Kidney (tissue), 2 donors: Measurements from ENCODE around the gene SYF2.

GRCh38 chr1:24183964-24184667 lies 3.0 kb downstream of the IFNLR1 start:
- PRO-cap = no peak
- RRBS = no CpG with 5 or more reads among the region's 7 CpGs

GRCh38 chr1:24322150-24322899 lies 3.2 kb downstream of the GRHL3 start:
- PRO-cap = bidirectional peak, plus-strand start at chr1:24322477, minus-strand start at chr1:24322341
- RRBS = 9% methylated on average over 10 of the region's 55 CpGs

DNA sequence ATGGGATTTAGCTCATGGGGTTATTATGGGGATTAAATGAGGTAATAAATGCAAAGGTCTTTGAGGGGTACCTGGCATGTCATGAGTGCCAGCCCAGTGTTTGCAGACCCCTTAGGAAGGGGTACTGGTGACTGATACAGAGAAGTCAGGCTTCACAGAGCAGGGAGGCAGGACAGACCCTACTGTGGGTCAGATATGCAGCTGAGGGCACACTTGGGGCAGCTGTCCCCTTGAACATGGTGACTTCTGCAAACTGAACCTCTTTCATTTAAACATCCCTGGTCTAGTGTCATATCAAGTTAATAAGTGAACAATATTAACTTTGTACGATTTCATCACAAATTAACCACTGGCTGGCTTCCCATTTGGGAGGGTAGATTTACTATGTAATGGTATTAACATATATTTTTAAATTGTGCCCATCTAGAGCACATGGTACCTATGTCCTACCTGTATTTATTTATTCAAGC lies 25.9 kb downstream of the STPG1 start:
- PRO-cap = no peak
- RRBS = no CpG with 5 or more reads among the region's 1 CpG

DNA sequence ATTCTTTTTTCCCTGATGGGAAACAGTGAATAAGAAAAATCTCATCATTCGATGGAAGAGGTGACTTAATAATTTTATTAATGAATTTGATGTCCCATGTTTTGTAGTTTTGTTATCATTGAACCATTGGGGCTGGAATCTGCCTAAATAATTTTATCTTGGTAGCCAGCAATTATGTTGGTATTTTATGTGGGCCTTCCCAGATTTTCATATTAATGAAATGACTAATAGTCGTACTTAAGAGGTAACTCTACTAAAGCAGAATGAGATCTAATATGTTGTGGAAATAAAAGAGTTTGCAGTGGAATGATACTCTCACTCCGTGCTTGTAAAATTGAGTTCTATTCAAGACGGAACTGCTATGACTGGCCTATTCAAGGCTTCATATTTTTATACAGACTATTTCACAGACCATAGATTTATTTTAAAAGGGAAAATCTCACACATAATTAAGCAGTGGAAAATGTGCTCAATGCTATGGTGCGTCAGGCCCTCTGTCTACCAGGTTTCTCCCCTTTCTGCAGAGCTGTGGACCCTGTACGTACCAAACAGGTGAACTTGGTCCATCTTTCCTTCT lies 16.5 kb upstream of the NCMAP start:
- PRO-cap = unidirectional peak, plus-strand start at position 293 of the sequence
- RRBS = no CpG with 5 or more reads among the region's 6 CpGs

DNA sequence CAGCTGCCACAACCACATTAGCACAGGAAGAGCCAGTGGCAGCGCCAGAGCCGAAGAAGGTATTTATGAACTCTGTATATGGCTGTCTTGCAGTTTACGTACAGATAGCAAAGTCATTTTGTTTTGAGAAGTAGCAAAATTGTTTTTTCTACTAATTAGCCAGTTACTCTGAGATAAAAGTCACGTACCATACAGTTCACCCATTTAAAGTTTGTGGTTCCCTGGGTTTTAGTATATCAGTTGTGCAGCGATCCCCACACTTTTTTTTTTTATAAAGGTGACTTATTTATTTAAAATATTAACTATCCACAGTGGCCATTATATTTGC lies 28.4 kb downstream of the SRRM1 start:
- PRO-cap = no peak
- RRBS = no CpG with 5 or more reads among the region's 5 CpGs

- PRO-cap = no peak
- RRBS = no CpG with 5 or more reads among the region's 11 CpGs
These were observed 34.1 kb downstream of the SRRM1 start for GRCh38 chr1:24676850-24677962.

DNA sequence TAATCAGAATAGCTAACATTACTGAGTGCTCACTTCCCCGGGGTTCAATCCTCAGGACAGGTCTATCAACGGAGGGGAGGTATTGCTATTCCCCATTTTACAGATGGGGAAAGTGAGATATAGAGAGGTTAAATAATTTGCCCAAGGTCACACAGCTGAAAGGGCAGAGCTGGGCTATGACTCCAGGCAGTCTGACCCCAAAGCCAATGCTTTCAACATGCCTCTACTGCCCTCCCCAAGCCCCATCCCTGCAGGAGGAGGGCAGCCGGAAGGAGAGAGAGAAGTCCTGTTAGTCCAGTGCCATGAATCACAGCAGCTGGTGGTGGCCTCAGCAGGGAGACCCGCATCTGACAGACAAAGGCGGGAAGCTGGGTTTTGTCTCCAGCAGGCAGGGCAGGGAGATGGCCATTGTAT lies 20.1 kb upstream of the CLIC4 start:
- PRO-cap = no peak
- RRBS = no CpG with 5 or more reads among the region's 5 CpGs

GRCh38 chr1:24761152-24762000 lies 16.1 kb downstream of the CLIC4 start:
- PRO-cap = no peak
- RRBS = no CpG with 5 or more reads among the region's 3 CpGs

DNA sequence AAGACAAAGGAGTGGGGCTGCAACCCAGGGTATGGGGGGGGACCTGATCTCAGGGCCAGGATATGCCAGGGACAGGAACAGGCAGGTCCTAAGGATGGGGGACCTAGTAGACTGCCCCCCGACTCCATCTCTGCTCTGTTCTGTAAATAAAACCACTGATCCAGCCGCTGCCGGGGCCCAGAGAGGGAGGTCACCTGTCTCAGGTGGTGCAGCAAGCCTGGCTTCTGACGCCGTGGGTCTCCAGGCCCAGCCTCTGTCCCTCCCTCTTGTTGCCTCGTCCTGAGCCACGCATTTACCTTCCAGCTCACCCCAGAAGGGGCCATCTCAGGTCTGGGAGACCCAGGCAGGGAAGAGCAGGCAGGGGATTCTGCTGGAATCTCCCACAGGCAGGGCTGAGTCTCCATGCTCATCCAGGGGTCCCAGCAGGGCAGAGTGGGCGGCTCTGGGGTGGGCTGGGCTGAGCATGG lies 13.4 kb downstream of the RUNX3 start:
- PRO-cap = no peak
- RRBS = no CpG with 5 or more reads among the region's 8 CpGs

GRCh38 chr1:24929201-24930204 lies 573 bp downstream of the RUNX3 start:
- PRO-cap = bidirectional peak, plus-strand start at chr1:24929409, minus-strand start at chr1:24929257; bidirectional peak, plus-strand start at chr1:24930063, minus-strand start at chr1:24929952
- RRBS = 3% methylated on average over 71 of the region's 137 CpGs

GRCh38 chr1:24970530-24970828 lies 40.4 kb upstream of the RUNX3 start:
- PRO-cap = no peak
- RRBS = 33% methylated on average over 3 of the region's 11 CpGs

DNA sequence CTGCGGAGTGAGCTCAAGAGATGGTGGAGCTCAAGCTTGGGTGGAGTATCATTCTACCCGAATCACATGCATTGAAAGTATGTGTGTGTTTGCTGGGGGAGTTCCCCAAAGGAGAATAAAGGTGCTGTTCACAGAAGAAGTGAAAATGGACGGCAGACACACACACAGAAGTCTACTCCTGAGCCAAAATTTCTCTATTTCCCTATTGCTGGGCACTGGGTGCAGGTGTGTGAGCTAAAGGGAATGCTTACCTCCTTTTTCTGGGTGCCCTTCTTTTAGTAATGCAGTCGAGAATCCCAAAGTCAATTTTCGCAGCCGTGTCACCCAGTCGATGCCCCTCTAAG lies 58.3 kb upstream of the RUNX3 start:
- PRO-cap = no peak
- RRBS = no CpG with 5 or more reads among the region's 7 CpGs

DNA sequence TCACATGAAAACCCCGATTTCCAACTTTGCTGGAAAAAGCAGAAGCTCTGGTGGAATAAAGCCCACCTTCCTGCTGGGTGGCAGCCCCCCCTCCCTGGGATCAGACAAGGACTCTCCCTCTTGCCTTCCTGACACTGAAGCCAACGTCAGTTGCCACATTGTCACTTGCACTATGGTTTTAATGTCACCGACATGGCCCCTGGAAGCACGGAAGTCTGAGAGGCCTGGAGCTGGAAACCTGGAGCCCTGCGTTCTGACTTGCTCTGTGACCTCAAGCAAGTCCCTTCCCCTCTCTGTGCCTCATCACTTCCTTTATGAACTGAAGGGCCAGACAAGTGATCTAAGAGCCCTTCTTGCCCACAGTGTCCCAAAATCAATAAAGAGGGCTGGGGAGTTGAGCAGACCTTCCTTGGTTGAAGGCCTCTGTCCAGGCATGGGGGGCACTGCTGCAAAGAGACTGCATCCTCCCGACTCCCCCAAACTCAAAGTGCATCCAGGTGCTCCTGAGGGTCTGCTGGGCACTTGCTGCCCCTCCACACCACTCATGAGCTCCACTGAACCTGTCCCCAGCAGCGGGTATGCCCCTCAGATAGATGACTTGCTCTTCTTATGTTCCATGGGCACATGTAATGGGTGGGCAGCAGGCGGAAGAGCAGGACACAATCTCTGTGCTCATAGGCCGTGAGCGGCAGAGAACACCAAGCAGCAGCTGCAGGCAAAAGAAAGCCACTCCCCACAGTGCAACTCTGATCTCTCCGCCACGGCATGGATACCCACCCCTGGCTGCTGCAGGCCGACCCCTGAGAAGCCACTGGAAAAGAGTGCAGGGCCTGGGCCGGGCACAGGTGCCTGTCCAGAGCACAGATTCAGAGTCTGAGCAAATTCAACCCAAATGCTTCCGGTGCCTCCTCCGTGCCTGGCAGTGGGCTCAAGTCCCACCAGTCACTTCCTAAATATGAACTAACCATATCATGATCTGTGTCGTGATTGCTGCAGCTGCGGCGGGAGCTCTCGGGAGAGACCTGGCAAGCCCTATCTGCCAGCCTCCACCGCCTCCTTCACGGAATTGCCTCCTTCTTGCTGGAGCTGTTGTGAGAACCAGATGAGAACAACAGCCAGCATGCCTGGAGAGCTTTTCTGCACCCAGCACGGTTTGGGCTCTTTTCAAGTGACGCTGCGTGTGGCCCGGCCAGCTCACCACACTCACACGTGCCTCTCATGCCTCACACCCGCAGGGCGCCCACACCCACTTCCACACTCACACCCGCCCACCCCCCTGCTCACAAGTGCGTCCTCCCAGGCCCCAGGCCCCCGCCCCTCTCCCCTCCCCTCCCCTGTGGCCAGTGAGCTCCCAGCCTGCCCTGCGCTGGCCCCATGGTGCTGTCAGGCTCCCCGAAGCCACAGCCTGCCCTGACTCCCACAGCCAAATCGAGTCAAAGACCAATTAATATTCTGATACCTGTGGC lies 135.3 kb upstream of the RUNX3 start:
- PRO-cap = no peak
- RRBS = 61% methylated on average over 3 of the region's 35 CpGs

DNA sequence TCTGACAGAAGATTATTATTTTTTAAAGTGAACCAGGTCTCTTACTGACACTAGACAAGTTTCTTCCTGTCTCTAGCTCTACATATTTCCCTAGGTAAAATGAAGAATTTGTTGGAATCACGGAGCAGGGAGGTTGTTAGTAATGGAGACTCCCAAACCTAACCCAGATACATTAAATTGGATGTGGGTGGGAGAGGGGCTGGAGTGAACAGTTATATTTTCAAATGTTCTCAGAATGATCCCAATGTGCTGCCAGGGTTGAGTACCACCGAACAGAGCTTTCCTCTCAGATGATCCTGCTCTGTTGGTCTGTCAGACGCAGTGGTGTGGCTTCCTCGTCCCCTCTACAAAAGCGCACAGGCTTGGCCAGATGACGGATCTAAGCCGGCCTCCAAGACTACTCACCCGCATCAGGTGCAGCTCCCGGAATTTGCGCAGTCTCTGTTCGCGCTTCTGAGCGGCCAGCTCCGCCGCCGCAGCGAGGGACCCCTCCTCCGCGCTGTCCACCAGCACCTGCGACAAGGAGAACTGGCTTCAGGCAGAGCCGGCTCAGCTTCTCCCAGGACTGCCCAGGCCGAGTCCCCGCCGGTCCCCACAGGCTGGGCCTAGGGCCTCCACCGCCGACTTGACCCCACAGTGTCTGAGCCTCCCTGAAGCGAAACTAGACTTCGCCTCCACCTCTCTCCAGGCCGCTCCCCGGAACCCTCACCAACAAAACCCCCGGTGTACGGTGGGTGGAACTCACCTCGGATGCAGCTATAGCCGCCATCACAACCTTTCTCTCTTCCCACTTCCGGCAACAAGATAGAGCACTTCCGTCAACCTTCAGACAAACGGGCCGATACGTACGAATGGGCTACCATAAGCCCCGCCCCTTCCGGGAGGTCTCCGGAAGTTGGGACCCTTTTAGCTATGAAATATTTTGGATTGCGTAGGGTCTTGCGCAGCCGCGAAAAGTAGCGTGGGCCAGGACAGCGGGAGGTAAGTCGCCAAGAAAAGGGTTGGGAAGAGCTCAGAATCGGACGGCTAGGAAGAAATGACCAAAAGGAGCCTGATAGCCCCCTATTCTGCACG lies at the start of gene SYF2:
Gene SYF2 (minus strand): TSS at position 804 of the 1,074 bp plus-strand sequence.
- PRO-cap = bidirectional peak, plus-strand start at position 920 of the sequence, minus-strand start at position 804 of the sequence
- RRBS = 1% methylated on average over 24 of the region's 53 CpGs

GRCh38 chr1:25243734-25244361 lies 3.4 kb downstream of the RSRP1 start:
- PRO-cap = no peak
- RRBS = no CpG with 5 or more reads among the region's 6 CpGs

GRCh38 chr1:25361870-25362498 lies 23.9 kb downstream of the TMEM50A start:
- PRO-cap = no peak
- RRBS = no CpG with 5 or more reads among the region's 4 CpGs

- PRO-cap = no peak
These were observed 45.5 kb downstream of the MACO1 start for GRCh38 chr1:25476204-25476610.

GRCh38 chr1:25569392-25570415 lies 26.3 kb downstream of the LDLRAP1 start:
- PRO-cap = no peak
- RRBS = 69% methylated on average over 3 of the region's 20 CpGs

- PRO-cap = no peak
- RRBS = no CpG with 5 or more reads among the region's 18 CpGs
These were observed 69.7 kb downstream of the MAN1C1 start for GRCh38 chr1:25686084-25686854.

DNA sequence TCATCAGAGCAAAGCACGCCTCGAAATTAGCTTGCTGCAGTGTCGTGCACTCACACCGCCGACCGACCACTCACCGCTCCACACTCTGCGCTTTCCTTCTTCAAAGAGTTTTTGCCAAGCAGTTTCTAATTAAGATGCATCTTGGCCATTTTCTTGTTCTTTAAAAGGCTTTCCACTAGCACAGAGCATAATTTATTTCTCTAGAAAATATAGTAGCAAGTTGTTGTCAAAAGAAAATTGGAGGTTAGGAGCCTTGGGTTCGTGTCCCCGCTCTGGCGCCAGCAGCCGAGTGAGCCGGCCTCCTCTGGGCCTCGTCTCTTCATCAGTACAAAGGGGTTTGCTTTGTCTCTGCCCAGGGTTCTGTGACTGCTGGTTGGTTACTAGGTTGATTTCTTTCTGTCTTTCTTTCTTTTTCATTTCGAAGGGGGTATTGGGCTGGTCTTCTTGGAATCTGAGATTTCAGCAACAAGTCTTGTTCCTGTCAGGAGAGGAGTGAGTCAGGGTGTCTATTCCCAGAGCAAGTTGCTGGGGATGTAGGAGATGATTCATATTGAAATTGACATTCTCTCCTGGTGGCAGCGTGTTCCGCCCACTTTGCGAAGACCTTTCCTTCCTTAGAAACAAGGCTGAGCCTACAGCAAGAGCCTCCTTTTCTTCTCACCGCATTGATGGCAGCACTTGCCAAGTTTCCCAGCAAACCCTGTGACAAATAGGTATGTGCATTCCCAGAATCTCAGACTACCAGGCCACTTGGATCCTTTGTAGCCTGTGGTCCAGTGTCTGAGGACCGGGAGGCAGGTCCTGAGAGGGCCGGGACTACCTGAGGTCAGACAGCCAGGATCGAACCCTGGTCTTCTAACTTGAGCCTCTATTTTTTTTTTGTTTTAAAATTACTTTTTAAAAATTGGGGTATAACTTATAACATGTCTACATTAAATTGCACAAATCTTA lies 79.2 kb downstream of the MAN1C1 start:
- PRO-cap = no peak
- RRBS = no CpG with 5 or more reads among the region's 22 CpGs